Left lung (tissue), 1 donor: Measurements from ENCODE around the gene ACKR3.

- PRO-cap, result no peak
Observed at GRCh38 chr2:235634826-235635426, 141.1 kb downstream of the AGAP1 start.

- PRO-cap, result no peak
Observed at GRCh38 chr2:235669064-235669411, 175.2 kb downstream of the AGAP1 start.

GRCh38 chr2:235740845-235741204 lies 247.0 kb downstream of the AGAP1 start:
- PRO-cap, result no peak

DNA sequence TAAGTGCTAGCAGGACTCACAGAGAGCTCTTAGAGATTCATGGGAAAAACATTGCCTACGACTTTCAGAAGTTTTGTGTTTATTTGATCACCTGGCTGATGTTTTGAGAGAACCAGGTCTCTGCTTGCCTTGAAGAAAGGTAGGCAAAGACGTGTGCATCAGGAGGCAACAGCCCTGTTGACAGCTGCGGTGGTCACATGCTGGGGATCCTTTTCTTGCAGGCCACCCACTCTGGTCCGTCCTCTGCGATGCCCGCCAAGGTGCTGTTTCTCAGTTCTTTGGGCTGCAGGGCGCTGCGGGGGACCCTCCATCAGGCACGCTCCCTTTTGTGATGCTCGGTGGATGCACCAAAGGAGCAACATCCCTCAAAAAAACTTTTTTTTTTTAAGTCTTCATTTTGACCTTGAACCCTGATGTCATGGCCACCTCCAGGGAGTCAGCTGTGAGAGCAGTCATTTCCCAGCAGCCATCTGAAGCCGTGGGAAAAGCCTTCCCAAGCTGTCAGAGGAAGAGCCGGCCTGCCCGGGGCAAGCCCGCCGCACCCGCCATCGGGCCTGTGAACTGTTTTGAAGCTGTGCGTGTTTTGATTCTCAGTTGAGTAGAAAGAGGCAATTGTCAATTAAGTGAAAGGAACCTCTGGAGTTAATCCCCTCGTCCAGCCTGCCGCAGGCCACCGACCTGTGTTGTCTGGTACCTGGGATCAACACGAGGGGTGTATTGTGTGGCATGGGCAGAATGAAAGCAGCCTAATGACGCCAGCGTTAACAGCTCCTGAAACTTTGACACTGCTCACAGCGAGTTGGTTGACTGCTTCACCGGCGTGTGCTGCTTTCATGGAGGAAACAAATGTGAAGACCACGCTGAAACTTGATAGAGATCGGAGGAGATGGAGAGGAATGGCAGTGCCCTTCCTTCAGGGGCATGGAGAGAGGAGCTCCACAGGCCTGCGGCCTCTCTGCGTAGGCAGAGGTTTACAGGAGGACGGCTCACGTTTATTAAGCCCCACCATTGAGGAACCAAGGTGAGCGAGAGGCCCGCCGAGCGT lies 318.3 kb downstream of the AGAP1 start:
- PRO-cap, result no peak

GRCh38 chr2:236067400-236067857 lies 100.8 kb downstream of the GBX2 start:
- PRO-cap, result no peak

DNA sequence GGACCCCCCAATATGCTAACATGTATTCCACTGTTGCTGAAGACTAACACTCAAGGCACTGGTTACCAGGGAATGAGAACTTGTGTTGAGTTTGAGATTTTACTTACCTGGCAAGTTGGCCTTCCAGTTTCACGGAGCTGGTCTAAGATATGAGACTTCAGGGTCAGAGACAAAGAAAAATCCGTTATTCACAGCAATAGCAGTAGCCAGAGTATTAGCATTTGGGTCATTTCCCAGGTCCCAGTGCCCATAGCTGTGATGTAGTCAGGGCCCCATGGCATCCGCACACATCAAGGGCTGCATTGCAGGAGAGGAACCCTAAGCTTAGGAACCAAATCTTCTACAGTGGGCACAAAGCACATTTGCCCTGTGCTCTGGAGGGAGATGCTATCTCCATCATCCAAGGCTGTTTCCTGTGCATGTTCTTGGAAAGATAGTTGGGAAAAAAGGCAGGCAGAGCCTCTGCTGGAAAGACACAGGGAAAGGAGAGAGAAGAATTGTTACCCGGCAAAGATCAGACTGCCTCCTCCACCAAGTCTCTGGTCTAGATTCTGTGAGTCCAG lies 88.3 kb downstream of the GBX2 start:
- PRO-cap, result no peak

GRCh38 chr2:236261622-236261950 lies 2.6 kb downstream of the ASB18 start:
- PRO-cap, result no peak

DNA sequence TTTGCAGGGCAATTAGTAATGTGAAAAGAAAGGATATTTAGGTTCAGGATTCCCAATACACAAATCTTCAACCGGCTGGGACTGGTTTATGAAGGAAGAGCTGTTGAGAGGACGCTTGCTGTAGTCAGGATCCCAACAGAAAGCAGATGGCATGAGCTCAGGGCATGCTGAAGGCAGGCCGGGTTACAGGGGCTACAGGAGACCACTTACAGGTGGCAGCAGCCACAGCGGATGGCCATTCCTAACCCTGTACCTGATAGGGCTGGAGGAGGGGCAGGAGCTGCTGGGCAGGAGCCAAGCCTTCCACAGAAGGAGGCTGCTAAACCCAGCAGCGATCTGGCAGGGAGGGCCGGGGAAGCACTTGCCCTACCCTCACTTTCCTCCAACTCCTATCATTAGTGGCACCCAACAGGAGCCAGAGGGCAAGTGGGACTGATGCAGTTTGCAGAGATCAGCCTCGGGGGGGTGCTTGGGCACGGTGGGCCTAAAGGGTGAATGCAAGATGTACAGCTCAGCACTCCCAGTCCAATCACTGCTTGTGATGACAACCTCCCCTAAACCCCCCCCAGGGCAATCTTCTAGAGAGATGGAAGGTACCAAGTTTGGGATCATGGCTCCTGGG lies 2.0 kb downstream of the ASB18 start:
- PRO-cap, result no peak

DNA sequence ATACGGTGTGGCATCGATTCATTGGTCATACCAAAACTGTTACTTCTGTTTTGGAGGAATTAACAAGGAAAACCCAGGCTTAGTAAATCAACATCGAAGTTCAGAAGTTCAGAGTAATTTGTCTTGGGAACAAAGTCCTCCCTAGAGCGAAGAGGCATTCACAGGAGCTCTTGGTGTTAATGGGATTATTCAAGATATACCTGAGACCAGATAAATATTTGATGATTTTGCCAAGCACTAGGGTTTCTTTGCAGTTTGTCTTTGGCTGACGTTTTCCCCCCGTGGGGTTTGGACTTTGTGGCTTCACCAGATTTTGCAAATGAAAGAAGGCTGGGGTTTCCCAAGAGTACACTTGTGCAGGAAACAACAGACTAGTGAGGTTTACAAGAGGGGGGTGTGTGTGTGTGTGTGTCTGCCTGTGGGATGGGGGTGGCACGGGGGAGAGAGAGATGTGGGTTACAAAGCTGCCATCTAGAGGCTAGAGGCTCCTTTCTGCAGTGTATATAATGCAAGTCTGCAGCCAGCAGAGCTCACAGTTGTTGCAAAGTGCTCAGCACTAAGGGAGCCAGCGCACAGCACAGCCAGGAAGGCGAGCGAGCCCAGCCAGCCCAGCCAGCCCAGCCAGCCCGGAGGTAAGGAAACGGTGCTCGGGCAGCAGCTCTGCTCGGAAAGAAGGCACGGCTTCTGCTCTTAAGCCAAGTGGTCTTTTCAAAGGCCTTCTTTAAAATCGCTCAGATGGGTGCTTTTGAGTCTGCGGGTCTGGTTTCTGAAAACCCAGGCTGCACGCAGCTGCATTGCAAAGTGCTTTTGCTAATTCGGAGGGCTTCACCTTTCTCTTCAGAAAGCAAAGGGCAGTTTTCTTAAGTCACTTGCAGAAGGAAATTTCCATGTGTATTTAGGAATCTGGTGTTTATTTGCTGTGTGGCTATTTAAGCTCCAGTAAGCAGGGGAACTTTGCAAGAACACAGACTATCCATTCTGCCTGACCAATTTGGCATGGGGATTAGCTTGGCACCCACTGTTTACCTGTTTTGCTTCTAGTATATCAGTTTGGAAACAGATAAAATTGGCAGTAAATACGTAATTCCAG lies at the start of gene ACKR3:
Gene ACKR3, plus strand, starts transcription at position 533 of the 1,090 bp plus-strand sequence.
- PRO-cap, result unidirectional peak, plus-strand start at position 533 of the sequence

DNA sequence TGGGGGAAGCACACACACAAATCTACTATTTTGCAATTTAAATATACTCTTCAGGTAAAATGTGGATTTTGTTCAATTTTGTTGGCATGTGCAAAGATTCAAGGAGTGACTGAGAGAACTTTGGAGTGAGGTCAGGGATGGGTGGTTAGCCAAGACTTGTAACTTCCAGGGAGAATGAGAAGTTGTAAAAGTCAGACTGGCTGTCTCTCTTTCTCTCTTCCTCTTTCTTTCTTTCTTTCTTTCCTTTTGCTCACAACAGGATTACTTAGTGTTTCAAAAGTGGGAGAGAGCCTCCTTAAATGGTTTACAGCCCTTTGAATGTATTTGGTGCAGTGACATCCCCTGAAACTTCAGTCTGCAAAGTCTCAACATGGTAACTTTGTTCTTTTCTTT lies 995 bp downstream of the ACKR3 start:
- PRO-cap, result no peak

DNA sequence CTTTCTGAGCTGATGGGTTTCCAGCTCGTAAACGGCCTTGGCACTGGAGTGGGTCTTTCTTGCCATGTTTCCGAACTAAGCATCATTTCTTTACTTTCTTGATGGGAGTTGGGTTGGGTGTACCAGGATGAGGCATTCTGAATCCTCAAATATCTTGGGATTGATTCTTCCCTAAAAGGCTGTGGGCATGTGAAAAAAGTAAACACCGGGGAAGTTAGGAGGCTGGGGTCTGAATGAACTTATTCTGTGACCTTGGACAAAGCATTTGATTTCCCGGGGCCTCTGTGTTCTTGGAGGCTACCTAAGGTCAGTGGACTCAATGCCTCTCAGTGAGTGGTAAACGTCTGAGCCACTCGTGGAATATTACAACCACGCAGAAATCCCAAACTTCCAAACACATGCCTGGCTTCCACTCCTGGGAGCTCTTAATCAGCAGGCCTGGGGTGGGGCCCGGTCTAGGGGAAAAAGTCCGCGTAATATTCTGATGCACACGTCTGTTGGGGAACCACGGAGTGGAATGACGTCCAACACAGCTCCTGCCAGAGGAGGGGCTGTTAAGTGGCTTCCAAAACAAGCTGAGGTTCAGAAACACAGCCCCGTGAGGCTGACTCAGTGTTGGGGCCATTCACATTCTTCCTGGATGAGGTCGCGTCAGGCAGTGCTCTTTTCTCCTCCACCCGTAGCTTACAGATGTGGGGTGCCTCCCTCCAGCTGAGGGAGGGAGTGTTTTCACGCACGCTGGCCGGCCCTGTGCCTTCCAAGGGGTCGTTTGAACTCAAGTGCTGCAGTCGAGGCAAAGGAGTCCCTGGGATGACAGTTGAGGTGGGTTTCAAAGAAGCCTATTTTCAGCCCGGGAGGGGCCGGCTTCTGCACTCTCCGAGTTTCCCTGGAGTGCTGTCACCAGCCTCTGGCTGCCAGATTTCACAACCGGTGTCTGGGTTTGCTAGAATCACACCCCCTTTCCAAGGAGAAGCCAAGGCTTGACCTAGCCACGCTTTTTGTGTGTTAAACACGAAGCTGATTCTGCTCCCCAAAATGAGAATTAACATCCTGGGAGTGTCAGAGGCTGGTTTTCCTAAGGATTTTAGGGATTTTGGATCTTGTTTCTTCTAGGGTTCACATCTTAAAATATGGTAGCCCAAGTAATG lies 73.0 kb downstream of the ACKR3 start:
- PRO-cap, result unidirectional peak, plus-strand start at position 489 of the sequence; unidirectional peak, minus-strand start at position 893 of the sequence

DNA sequence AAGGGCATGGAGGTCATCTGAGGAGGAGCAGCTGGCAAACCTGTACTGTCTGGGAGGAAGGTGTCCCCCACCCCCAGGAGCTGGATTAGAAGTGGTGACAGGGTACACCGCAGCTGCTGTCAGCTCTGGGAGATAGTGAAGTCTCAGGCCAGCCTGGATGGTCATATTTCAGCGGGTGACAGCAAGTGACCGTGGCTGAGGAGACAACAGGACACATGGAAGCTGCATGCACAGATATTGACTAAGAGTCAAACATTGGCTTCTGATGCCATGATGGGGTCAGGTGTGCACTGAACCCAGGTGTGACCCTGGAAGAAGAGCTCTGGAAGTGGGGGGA lies 250.7 kb downstream of the ACKR3 start:
- PRO-cap, result no peak

DNA sequence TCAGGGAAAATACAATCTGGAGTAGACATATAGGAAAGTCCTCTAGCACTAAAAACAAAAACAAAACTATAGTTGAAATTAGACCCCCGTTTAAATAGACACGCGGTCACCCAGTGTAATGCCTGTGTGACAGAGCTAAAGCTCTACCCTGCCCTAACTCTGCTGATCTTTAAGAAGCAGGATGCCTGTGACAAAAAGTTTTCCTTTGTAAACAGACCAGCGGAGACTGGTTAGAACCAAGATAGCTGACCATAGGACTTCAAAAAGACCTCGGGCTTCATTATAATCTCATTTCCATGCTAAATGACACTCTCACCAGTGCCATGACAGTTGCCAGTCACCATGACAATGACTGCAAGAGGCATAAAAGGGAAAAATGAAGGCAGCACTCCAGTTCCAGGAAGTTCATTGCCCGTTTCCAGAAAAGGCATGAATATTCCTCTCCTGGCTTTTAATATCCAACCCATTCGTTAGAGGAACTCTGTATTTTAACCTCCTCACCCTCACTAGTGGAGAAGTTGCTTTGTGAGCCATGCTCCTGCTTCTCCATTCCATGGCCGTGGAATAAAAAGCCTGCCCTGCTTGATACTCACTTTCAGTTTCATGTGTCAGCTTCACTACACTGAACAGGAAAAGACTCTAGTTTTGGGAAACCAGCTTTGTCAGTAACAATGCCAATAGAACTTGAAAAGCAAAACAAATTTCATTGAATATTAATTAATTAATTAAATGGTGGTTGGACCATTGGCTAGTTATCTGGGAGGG lies 157.1 kb upstream of the COPS8 start:
- PRO-cap, result bidirectional peak, plus-strand start at position 592 of the sequence, minus-strand start at position 603 of the sequence

DNA sequence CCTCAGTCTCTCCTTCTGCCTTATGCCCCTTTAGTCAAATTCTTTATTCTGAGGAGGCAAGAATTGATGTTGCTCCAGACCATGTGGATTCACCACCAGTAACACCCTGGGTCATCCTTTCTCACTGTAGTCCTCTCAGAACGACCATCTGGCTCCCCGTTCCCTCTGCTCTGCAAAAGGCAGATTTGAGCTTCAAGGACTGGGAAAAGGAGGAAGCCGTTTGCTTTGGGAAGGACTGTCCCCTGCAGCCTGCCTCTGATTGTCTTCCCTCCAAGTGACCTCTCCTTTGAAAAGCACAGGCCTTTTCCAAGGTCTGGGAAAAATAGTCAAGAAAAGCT lies 130.2 kb upstream of the COPS8 start:
- PRO-cap, result no peak

DNA sequence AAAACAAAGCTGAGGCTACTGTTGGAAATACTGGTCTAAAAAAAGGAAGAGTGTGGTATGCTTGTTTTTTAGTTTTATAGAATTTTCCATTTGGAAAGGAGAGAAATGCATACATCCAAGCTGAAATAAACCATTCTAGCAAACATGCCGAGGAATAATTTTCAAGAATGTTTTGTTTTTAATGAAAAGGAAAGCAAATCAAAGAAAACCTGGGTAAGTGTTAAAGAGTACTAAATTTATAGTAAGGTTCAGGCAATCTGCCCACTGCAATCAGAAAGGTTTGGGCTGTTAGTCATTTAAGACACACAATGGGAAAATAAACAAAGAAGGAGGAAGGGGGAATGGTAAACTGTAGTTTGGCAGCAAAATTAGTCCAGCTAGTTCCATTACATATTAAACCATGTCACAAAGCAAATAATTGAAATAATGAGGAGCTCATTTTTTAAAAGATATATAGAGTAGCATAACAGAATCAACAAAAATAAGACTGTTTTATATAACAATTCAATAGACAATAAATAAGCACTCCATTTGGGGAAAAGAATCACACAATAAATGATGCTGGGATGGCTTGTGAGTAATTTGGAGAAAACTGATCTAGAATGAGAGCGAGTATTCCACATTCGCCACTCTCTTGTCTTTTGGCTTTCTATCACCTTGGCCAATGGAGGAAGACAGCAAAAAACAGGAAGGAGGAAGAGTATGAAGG lies 87.4 kb upstream of the COPS8 start:
- PRO-cap, result no peak

- PRO-cap, result no peak
Observed at GRCh38 chr2:237314013-237314633, 99.8 kb downstream of the COL6A3 start.

- PRO-cap, result no peak
Observed at GRCh38 chr2:237361526-237362036, 52.4 kb downstream of the COL6A3 start.

- PRO-cap, result no peak
Observed at GRCh38 chr2:237366600-237367229, 47.2 kb downstream of the COL6A3 start.

DNA sequence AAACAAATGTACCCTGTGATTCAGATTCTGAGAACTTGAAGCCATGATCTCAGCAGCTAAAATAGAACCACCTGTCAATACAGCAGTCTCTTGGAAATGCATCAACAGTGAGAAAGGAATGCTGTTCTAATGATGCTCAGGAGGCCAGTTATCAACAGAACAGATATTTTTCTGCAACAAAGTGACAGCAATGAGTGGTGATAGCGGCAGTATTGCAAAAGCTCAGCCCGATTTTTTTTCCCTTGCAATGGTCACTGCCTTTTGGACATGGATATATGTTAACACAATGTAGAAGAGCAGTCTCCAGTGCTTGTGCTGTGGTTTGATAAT lies 10.6 kb downstream of the COL6A3 start:
- PRO-cap, result no peak

DNA sequence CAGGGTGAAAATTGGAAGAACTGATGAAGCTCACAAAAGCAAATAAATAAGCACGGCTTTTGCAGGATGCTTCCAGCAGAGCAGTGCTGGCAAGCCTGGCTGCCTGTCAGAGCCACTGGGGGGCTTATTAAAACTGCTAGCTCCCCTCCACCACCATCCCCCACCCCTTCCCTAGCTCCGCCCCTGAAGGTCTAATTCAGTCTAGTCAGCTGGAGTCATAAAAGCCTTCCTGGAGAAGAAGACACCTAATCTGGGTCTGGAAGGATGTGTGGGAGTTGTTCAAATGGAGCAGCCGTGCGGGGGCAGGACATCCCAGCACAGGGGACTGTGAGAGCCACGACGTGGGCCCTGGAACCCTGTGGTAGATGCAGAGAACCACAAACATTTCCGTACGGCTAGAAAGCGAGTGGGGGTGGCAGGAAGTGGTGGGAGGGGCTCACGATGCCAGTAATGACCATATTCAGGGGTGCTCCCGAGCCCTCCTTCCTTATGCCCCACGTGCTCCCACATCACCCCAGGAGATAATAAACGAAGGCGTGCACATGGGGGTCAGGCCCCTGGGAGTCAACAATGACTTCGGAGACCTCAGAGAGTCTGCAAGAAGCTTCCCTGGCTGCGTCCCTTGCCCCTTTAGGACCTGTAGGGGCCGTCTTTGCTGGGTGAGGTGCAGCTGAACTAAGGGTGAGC lies 20.9 kb upstream of the COL6A3 start:
- PRO-cap, result no peak